Epithelial cell of alveolus of lung (primary cell): Measurements from ENCODE around the genes AGAP9, MAPK8 and ASAH2.

- RAMPAGE, long total RNA: no peak
- RRBS: no CpG with 5 or more reads among the region's 24 CpGs
These were observed at the start of gene AGAP9 for GRCh38 chr10:47523303-47523886. AGAP9 (minus strand) TSS chr10:47523638.

DNA sequence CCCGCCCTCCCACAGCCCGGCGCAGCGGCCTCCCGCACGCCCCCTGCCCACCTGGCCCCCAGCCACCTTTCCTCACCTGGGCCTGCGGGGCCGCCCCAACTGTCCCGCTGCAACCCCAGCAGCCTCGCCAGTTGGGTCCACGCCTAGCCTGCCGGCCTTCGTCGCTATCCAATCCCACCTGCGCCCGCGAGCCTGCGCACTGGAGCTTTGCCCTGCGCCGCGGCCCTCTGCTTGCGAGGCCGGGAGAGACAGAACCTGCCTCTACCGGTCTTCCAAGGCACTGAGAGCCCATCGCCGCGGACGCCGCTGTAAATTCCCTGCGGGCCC is 134.2 kb downstream of the FRMPD2 start:
- RAMPAGE, long total RNA: no peak
- RRBS: no CpG with 5 or more reads among the region's 30 CpGs

DNA sequence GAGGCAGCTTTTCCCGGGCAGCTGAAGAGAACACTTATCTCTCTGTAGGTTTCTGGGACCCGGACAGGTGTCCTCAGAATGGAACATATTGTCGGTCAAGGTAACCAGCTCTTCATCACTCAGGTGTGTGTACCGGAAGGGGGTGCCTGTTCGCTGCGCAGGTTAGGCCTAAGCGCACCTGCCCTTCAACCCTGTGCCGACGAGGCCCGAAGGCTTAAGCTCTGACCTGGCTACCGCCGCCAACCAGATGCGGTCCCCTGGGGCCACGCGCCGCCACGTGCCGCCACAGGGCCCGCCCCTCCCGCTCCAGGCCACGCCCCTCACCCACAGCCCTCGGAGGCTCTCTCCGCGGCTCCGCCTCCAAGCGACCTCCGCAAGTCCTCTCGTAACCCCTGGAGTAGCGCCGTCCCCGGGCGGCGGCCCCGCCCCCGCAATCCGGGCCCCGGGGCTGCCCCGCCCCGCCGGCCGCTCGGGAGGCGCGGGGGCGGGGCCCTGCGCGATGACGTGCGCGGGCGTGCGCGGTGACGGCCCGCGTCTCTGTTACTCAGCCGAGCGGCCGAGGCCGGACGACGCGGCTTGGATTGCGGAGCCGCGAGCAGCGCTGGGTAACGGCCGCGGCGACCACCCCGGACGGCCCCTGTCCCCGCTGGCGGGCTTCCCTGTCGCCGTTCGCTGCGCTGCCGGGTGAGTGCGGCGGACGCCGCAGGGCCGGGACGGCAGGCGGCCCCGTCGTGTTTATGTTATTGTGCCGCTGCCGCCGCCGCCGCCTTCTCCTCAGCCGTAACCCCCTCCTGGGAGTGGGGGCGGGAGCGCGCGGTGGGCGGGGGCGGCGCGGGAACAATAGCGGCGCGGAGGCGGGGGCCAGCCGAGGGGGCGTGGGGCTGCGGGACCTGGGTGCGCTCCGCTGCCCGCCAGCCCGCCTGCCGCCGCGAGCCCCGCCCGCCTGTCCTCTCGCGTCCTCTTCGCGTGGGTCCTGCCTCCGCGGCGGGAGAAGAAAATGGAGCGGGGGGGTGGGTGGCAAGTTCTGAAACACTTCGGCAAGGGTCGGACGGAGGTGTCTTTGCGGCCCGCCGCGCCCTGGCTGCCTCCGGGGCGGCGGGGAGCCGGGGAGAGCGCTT is at the start of gene MAPK8:
MAPK8 (plus strand) TSS at position 540 of the 1,118 bp plus-strand sequence.
- RAMPAGE, long total RNA: no peak
- RRBS: 4% methylated on average over 24 of the region's 139 CpGs

DNA sequence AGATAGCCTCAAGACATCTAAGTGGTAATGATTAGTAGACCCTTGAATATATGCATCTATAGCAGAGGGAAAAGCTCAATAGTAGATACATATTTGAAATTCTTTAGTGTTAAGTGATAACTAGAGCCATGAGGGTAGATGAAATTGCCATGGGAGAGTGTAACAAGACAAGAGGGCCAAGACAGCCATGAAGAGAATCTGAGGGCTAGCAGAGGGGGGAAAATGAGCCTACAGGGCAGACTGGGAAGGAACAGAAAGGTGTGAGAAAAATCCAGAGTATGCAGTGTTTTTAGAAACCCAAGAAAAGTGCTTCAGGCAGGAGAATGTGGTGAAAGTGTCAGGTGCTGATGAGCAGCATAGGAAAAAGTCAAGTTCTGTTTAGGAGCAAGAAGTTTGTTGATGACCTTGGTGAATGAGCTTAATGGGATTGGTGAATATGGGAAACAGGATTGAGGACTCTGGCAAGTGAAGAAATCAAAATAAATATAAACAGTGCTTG is 63.0 kb downstream of the MAPK8 start:
- RAMPAGE, long total RNA: no peak

DNA sequence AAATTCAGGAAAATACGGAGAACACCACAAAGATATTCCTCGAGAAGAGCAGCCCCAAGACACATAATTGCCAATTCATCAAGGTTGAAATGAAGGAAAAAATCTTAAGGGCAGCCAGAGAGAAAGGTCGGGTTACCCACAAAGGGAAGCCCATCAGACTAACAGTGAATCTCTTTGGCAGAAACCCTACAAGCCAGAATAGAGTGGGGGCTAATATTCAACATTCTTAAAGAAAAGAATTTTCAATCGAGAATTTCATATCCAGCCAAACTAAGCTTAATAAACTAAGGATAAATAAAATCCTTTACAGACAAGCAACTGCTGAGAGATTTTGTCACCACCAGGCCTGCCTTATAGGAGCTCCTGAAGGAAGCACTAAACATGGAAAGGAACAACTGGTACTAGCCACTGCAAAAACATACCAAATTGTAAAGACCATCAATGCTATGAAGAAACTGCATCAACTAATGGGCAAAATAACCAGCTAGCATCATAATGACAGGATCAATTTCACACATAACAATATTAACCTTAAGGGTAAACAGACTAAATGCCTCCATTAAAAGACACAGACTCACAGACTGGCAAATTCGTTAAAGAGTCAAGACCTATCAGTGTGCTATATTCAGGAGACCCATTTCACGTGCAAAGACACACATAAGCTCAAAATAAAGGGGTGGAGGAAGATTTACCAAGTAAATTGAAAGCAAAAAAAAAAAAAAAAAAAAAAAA is 66.6 kb downstream of the MAPK8 start:
- RAMPAGE, long total RNA: no peak
- RRBS: no CpG with 5 or more reads among the region's 6 CpGs

- RAMPAGE, long total RNA: no peak
- RRBS: no CpG with 5 or more reads among the region's 9 CpGs
These were observed 128.4 kb downstream of the ARHGAP22 start for GRCh38 chr10:48476304-48476967.

DNA sequence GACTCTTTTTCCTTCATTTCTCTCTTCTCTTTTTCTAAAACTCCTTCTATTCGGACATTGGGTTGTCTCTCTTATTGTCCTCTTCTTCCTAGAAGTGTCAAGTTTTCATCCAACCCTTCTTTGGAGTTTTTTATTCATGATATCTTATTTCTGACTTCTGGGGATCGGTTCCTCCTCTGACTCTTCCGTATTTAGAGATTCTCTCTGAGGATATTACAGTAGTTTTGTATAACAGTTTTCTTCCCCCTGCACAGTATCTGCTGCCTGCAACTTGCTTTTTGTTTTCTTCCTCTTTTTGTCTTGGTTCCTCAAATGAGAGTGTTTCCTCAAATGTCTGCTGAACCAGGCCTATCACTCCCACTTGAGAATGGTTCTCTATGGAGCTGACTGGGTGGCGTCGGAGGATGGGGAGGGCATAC is 27.8 kb downstream of the ARHGAP22 start:
- RAMPAGE, long total RNA: no peak
- RRBS: no CpG with 5 or more reads among the region's 5 CpGs

DNA sequence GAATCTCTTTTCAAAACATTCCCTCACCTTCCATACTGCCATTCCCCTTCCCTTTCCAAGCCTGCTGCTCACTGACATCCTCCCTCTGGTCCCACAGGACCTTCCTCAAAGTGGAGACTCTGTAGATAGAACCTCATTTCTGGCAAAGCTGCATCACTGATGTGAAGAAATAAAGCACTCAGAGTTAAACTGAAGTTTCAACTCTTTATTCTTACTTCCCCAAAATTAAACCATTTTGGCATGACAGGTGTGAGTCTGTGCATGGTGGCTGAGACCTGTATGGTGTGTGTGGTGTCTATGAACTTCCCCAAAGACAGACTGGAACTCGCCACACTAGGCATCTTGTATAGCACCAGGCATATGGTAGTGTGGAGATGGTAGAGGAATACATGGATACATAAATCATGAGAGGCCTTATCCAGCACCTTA is 6.7 kb upstream of the WDFY4 start:
- RAMPAGE, long total RNA: no peak
- RRBS: no CpG with 5 or more reads among the region's 1 CpG

DNA sequence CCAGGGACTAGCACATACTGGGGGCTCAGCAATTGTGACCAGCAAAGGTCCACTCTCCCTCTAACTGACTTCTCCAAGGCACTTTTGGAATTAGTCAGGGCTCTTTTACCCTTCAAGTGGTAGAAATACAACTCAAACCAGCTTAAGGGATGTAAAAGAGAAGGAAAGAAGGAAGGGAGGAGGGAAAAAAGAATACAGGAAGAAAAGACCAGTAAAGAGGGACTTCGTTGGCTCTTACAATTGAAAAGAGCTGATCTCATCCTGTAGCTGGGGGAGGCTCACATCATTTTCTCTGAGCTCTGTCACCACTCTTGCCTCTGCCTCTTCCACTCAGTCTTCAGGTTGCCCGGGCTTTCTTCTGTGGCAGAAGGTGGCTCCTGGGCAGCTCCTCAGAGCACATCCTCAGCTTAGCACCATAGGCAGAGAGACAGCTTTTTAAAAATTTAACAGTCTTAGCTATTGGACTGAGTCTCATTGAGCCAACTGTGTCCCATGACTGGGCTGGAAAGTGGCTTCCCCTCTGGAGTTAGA is 119.0 kb downstream of the WDFY4 start:
- RAMPAGE, long total RNA: no peak
- RRBS: no CpG with 5 or more reads among the region's 2 CpGs

DNA sequence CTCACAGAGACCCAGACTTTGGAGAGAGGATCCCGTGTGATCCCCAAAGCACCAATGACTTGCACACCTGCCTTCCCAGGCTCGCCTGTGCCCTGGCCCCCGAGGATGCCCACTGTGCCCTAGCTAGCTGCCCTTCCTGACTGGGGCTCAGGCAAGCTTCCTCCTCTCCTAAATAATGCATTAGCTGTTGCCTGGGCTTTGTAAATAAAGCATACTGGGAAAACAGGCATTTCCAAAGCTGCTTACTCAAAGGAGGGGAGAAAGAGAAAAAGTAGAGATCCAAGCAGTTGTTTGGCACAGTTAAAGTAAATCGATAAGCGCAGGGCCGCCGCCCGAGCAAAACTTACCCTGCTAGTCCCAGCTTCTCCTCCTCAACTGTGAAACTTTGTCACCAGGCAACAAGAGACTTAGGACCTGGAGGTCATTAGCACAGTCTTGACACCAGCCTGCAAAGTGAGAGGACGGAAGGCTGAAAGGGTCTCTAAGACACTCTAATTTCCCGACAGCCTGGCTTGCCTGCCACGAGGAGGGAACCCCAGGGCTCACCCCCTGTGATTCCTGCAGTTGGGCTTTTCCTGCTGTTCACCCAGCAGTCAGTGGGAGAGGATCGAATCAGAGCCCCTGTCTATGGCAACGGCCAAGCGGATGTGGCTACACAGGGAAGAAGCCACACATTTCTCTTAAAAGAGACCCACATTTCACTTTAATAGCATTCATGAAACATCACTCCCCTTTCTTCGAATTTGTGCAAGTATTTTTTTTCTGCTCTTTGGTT is 4.6 kb downstream of the LRRC18 start:
- RAMPAGE, long total RNA: no peak
- RRBS: no CpG with 5 or more reads among the region's 15 CpGs

GRCh38 chr10:49001200-49001726 is 61.6 kb upstream of the LRRC18 start:
- RAMPAGE, long total RNA: no peak
- RRBS: no CpG with 5 or more reads among the region's 9 CpGs

DNA sequence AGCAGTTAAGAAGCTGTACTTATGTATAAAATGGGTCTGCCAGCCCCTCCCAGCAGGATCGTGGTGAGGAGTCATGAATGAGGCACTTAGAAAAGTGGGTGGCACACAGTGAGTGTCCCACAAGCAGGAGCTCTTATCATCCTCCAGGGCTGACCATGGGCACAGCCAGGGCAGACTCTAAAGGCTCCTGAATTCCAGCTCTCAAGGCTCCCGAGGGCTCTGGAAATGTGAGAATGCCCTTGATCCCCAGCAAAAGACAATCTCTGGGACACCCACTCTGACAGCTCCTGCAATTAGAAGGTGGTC is 1.6 kb downstream of the VSTM4 start:
- RAMPAGE, long total RNA: no peak
- RRBS: no CpG with 5 or more reads among the region's 2 CpGs

DNA sequence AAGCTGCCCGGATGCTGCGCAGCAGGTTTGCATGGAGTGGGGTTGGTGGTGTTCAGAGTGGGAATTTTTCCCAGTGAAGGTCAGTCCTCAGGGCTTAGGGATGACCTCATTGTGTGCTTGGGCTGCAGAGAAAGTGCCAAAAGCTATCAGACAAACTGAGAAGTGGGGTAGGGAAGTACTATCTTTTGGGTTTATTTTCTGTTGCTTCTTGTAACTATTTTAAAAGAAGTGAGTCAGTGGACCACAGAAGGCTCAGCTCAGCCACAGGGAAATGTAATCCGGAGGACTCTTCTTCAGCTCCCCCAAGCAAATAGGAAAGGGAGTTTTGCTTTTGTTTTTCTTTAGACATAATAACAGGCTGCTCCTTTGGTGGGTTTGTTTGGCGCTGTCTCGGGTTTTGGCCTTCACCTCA is 5.2 kb upstream of the FAM170B start:
- RAMPAGE, long total RNA: no peak
- RRBS: no CpG with 5 or more reads among the region's 5 CpGs

- RAMPAGE, long total RNA: no peak
- RRBS: no CpG with 5 or more reads among the region's 1 CpG
These were observed 37.8 kb downstream of the C10orf71 start for GRCh38 chr10:49336797-49337143.

- RAMPAGE, long total RNA: no peak
- RRBS: no CpG with 5 or more reads among the region's 17 CpGs
These were observed 21.2 kb downstream of the TIMM23B start for GRCh38 chr10:49962940-49963568.

DNA sequence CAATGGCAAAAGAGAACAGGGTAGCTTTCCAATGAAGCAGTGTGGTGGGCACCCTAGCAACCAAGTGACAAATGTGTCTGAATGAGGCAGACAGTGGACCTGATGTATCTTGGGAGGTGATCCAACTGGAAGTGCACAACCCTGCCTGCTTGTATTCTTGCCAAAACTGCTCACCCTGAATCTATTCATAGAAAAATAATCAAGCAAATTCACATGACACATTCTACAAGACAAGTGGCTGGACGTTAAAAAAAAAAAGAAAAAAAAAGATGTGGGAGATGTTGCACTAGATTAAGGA is 12.2 kb upstream of the WASHC2A start:
- RAMPAGE, long total RNA: no peak
- RRBS: no CpG with 5 or more reads among the region's 1 CpG

DNA sequence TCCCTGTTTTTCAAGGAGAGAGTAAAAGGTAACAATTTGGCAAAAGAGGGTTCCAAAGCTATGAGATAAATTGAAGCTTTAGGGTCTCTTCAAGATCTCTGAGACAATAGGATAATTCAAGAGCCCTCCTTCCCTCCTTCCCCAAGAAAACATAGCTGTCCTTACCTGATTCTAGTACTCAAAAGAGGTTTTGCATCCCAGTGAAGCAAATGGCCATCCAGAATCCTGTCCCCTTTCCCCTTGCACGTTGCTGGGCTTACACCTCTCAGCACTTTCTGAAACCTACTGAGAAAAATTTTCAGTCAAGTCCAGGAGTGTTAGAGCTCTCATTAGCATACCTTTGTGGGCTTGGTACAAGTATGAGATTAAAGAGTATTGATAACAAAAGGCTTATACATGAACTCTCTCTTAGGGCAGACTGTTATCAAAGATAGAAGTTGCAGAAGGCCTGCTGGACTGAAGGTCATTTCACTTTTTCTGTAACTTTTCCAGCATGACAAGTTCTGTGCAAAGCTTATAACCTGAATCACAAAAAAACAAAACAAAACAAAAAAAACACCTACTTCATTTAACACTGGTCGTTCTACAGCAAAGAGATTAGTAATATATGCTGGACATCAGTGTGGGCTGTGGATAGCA is at the start of gene ASAH2:
ASAH2 (minus strand) TSS at position 287 of the 639 bp plus-strand sequence.
- RAMPAGE, long total RNA: no peak
- RRBS: no CpG with 5 or more reads among the region's 2 CpGs

- RAMPAGE, long total RNA: no peak
- RRBS: no CpG with 5 or more reads among the region's 1 CpG
These were observed 111.4 kb upstream of the ASAH2 start for GRCh38 chr10:50362744-50363116.

DNA sequence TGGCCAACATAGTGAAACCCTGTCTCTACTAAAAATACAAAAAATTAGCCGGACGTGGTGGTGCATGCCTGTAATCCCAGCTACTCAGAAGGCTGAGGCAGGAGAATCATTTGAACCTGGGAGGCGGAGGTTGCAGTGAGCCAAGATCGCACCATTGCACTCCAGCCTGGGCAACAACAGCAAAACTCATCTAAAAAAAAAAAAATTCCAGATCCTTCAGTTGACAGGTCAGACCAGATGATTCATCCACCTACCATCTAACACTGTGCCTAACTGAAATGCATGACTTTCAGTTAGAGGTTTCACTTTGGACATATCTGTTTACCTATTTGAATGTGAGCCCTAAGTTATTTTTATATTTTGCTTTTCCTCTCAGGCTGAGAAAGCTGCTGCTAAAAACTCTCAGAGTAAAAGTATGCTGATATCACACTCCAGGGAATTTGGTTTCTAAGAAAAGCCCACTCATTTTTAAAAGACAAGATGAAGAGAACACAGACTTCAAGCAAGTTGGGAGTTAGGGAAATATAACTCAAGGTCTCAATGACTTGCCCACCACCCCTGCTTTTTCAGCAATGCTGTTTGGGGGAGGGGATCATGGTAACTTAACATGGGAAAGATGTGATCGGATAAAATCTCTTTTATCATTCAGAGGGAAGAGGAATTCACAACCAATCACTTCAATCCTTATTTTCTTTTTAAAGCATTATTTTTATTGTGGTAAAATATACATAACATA is 126.0 kb downstream of the SGMS1 start:
- RAMPAGE, long total RNA: no peak
- RRBS: no CpG with 5 or more reads among the region's 5 CpGs

DNA sequence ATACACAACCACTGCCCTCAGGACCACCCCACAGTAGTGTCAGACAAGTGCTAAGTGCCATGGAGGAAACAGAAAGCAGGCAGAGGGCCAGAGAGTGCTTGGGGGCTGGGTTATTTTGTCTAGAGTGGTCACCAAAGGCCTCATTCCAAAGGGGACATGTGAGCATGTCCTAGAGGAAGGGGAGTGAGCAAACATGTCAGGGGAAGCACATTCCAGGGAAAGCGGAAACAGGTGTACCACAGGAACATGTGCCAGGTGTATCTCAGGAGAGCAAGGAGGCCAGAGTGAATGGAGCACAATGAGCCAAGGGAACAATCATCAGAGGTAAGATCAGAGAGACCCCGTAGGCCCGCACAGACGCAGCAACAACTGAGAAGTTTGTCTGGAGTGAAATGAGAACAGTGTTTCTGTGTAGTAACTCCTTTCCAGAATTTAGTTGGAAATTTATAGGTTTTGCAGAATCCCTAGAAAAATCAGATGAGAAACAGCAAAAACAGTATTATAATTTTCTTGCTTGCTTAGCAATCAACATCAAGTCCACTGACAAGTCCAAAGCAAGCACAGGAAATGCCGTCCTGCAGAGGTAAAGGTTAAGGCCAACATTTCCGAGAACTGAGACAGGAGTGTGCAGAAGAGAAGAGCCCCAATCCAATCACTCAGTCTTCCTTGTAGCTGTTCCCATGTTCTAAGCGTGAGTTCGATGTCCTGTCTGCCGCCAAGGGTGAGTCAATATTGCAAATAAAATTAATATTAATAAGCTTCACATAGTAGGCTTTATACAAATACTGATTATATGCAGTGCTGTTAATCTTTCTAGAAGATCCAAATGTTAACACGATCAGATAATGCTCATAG is 67.2 kb downstream of the SGMS1 start:
- RAMPAGE, long total RNA: no peak
- RRBS: no CpG with 5 or more reads among the region's 10 CpGs